ENCODE measurements around the genes MTG2 and HRH3.

- RRBS = 67% methylated on average over 3 of the region's 34 CpGs
Measured at GRCh38 chr20:59469566-59470292, 134.6 kb upstream of the PHACTR3 start.

DNA sequence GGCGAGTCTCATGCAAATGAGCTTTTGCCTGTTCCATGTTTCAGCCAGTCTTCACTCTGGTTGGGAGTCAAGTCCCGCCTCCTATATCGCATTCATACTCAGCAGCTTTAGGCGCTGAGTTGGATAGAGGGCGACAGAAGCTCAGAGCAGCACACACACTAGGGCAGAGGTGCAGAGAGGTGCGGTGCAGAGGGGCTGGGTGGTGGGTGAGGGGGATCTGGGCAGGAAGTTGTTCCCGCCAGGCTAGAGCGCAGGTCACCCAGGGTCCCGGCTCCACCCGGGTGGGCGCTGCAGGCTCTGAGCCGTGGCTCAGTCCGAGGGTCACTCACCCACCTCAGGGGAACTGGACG, 89.2 kb upstream of the PHACTR3 start:
- RRBS = no CpG with 5 or more reads among the region's 14 CpGs

DNA sequence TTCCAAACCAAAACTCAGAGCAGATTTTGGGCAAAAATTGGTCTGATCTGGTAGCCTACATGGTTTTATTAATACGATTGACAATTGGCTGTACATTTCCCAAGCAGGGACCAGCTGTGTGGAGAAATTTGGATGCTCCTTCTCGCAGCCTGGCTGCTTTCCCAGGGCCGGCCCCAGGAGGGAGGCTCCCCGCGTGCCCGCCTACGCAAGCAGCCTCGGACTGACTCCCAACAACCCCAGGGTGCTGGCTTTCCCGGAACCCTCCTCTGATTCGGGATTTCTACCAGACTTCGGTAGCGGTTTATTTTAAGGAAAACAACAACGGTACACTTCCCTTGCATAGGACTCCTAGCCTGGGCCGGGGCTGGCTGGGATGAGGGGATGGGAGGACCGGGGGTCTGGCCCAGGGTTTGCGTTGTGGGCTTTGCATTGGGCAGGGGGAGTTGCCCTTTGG, 20.9 kb upstream of the PHACTR3 start:
- RRBS = 7% methylated on average over 6 of the region's 16 CpGs

DNA sequence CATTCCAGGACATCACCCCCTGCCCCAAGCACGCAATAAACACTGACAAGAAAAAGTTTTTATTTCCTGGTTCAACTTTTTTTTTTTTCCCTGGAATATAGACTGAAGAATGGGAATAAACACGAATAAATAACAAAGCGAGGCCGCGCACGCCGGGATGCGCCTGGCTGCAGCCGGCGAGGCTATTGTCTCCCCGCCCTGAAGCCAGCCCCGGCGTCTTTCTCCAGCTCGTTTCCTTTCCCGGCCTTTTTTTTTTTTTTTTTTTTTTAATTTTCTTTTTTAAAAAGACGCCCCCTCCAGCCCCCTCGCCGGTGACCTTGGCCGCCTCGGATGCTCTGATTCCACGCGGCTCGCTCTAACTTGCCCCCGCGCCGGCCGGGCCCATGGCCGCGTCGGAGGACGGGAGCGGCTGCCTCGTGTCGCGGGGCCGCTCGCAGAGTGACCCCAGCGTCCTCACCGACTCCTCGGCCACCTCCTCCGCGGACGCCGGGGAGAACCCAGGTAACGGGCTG, 348 bp downstream of the PHACTR3 start:
- RRBS = 9% methylated on average over 15 of the region's 45 CpGs

GRCh38 chr20:59771723-59772088, 161.7 kb downstream of the SYCP2 start:
- RRBS = no CpG with 5 or more reads among the region's 4 CpGs

DNA sequence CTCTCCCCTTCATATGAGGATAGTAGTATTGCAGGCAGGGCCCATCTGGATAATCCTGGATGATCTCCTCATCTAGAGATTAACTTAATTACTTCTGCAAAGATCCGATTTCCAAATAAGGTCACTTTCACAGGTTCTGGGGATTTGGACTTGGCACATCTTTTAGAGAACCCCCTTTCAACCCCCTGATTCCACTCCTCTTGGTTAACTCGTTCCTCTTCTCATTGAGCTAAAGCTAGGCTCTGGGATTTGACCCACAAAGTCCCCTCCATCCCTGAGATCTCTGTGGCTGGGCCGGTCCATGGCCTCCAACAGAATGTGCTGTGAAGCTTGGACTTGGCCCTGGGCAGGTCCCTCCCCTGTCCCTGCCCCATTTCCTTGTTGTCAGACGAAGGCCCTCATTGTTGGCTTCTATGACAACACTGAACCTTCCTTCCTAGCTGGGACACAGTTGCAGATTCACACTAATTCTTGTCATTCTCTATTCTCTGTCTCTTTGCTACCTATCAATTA, 156.2 kb downstream of the SYCP2 start:
- RRBS = no CpG with 5 or more reads among the region's 4 CpGs

GRCh38 chr20:59830698-59831689, 102.4 kb downstream of the SYCP2 start:
- RRBS = 55% methylated on average over 3 of the region's 20 CpGs

DNA sequence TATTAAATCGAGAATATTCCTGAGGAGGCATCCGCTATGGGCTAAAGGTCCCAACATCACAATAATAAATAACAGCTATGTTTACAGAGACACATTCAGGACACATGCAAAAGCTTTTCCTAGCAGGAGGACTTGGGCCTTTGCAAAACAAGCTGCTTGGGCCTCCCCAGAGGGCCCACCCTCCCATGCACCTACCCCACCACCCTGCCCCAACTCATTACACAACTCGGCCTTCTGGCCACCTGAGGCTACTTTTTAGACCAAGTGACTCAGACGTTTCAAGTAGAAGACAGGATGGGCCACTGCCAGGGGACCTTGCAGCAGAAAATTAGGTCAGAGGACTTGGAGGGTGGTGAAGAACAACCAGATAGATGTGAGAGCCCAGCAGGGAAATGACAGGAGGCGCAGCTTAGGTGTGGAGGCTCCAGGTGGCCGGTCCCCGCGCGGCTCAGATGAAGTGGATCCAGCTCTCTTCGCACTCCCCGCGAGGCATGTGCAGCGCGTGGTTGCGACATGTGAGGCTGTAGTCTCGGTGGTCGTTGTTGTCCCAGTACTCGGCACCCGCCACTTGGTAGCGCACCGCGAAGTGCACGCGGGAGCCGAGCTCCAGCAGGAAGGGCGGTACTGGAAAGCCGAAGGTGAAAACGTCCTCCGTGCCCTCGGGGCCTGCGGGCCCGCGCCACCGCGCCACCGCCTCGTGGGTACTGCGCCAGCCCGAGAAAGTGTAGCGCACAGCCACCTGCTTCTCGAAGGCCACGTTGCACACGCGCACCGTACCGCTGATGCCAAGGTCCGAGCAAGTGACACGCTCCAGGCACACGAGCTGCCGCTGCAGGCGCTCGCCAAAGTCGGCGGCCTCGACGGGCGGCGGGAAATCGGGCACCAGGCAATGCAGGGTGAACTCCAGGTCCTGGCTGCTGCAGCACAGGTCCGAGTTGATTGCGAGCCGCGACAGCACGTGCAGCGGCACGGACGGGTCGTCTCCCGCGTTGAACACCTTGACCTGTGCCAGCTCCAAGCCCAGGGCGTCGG, 1.2 kb downstream of the PPP1R3D start:
- RRBS = no CpG with 5 or more reads among the region's 72 CpGs

DNA sequence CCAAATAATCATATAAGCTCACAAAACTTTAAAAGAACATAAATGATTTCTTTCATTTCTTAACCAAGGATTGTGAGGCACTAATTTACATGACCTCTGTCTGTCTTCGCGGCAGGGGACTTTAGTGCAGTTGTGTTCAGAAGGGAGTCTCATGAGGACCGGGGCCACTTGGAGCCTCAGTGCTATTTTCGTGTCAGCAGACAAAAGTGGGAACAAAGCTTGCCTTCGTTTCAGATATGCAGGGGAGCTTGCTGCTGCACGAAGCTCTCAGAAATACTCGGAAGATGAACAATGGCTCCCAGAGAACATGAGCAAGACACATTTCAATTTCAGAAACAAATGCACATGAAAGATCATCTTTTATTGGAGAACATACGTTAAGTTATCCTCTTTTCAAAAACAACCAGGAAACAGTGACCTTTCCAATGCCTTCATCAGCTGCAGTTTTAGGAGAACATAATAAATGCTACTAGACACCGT, 497.1 kb downstream of the CDH26 start:
- RRBS = no CpG with 5 or more reads among the region's 9 CpGs

DNA sequence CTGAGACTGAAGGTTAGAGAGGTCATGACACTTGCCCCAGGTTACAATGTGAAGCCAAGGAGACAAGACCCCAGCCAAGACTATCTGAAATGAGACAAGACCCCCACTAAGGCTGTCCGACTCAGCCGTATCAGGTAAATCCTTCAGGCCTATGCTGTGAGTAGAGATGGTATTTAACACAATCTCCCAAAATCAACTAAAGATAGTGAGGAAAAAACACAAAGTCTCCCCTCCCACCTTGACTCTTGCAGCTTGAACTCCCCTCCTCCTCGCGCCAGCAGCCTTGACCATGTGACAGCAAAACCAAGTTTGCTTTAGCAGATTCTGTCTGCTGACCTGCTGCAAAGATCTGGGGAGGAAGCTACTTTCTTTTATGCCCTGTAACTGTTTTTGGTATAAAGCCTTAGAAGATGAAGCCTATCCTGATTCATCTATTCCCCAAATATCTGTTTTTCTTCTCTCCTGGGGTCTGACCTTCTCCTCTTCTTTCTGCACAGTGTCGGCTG, 509.5 kb downstream of the CDH26 start:
- RRBS = no CpG with 5 or more reads among the region's 5 CpGs

- RRBS = no CpG with 5 or more reads among the region's 5 CpGs
Measured at GRCh38 chr20:61208740-61209067, 43.4 kb upstream of the CDH4 start.

DNA sequence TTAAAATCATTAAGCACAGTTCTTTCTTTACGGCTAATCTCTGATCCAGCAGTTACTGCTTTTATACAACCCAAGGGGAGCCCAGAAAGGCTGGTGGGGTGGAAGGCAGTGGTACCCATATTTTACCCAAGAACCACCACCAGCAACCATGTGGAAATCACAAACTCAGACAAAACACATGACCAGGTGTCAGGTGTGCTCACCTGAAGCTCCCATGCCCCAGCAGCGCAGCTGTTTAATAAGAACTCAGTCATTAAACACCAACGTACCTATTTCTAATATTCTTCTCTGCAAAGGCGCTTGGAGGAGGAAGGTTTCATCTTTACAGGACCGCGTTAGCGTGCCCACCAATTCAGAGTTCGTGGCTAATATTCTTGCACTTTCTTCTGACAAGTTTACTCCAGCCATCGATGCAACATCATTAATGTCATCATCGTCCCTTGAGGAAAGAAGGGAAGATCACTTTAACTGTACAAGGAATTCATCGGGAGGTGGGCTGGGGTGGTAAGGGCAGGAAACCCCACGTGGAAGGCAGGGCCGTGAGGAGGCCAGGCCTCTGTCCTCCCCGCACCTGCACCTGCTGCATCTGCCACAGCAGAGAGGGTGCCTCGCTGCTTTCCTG, 65.3 kb downstream of the TAF4 start:
- RRBS = no CpG with 5 or more reads among the region's 15 CpGs

DNA sequence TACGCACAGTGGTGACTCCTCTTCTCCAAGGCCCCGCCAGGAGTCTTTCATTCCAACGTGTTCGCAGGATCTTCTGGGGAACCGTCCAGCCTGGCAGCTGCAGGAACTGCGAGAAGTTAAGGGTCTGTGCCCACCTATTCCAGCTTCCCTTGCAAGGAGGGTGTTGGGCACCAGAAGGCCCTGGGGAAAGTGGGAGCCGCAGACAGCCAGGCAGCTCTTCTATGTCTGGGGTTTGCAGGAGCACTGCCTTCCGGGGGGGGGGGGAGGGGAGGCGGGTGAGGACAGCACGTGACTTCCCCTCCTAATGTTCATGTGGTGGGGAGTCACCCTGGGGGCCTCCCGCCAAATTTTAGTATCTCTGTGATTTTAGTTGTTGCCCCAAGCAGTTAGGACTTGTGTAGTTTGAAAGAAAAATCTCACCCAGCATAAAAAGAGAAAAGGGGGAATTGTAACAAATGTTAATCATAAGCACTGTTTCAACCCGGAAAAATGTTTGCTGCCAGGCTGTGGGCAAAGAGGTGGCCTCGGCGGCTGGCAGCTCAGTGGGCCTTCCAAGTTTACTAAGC, 2.2 kb upstream of the TAF4 start:
- RRBS = no CpG with 5 or more reads among the region's 14 CpGs

GRCh38 chr20:62136389-62137081, 6.7 kb downstream of the PSMA7 start:
- RRBS = no CpG with 5 or more reads among the region's 7 CpGs

- RRBS = no CpG with 5 or more reads among the region's 17 CpGs
Measured at GRCh38 chr20:62139221-62140048, 3.8 kb downstream of the PSMA7 start.

DNA sequence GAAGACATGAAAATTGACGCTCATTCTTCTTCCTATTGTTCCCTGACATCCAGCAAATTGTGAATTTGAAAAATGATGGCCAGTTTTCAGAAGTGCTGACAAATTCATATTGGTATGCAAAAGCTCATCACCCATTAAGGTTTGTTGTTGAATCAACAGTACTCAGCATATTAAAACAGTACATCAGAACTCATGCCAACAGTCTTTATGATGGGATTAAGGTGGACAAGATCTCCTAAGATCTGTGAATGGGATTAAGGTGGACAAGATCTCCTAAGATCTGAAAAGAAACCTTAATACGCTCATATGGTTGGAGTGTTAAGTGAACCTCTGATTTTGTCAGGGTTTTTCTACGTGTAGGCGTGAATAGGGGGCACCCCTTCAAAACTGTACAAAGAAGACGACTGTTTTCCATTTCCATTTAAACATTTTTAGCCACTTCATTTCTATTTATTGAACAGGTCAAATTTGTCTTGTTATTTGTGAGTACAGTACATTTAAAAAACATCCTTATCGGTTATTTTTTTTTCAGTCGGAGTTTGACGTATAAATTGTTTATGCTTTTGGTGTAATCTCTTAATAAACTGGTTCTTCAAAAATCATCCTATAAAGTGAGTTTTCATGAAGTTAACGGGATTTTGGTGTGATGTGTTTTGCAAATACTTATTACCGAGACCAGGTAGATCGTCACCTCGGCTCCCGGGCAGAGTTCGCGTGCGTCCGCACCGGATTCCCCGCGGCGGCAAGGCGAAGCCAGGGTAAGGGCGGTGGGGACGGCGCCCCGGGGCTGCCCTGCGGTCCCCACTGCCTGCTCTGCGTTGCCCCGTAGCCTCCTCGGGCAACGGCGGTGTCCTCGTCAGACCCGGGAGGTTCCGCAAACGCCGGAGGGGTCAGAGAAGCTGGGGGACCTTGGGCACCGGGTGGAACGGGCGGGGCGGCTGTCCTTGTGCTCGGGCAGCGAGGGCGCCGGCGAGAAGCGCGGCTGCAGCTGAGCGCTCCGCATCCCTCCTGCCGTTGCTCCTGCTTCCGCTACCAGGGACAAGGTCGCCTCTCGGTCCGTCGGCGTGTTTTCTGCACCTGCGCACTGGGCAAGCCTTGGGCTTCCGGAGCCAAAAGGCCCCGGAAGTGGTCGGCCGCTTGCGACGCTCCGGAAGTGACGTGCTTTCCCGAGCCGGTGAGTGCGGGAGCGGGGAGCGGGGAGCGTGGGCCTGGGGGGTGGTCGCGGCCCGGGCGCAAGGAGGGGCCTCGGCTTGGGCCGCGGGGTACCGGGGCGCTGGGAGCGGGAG, at the start of gene MTG2:
MTG2 (plus strand) TSS at position 1,145 of the 1,286 bp plus-strand sequence.
- RRBS = 3% methylated on average over 37 of the region's 82 CpGs

- RRBS = 2% methylated on average over 26 of the region's 84 CpGs
Measured at GRCh38 chr20:62219959-62220586, at the start of gene HRH3. TSS of gene HRH3 (minus strand) at chr20:62220278.

- RRBS = 52% methylated on average over 1 of the region's 33 CpGs
Measured at GRCh38 chr20:62227621-62228638, 7.9 kb upstream of the HRH3 start.

DNA sequence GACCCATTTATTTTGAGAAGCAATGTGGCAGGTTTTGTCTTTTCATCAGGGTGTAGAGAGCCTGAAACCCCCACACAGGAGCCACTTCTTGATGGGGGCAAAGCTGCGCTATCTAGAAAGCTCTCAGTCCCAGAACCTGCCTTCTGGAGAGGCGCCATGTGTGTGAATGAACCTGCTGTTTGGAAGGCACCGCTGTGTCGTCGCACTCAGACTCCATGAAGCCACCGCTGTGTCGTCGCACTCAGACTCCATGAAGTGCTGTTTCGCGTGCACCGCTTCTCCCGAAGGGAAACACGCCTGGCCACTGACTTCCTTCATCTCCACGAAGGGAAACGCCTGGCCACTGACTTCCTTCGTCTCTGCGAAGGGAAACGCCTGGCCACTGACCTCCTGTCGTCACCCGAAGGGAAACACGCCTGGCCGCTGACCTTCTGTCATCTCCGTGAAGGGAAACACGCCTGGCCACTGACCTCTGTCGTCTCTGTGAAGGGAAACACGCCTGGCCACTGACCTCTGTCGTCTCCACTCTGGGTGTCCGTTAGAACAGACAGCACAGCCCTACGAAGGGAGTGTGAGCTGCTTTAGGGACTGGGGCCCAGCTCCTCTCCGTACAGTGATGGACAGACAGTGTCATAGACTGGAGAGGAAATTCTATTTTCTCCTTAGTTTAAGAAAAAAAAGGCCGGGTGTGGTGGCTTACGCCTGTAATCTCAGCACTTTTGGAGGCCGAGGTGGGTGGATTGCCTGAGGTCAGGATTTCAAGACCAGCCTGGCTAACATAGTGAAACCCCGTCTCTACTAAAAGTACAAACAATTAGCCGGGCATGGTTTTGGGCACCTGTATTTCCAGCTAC, 17.1 kb upstream of the ADRM1 start:
- RRBS = no CpG with 5 or more reads among the region's 35 CpGs

GRCh38 chr20:62337512-62338183, 29.5 kb downstream of the LAMA5 start:
- RRBS = 86% methylated on average over 5 of the region's 30 CpGs

Data from AG04449 (cell line).